Gastroesophageal sphincter (tissue), 4 donors: Measurements from ENCODE around the genes CABP1, ACADS, HNF1A, OASL and P2RX4.

DNA sequence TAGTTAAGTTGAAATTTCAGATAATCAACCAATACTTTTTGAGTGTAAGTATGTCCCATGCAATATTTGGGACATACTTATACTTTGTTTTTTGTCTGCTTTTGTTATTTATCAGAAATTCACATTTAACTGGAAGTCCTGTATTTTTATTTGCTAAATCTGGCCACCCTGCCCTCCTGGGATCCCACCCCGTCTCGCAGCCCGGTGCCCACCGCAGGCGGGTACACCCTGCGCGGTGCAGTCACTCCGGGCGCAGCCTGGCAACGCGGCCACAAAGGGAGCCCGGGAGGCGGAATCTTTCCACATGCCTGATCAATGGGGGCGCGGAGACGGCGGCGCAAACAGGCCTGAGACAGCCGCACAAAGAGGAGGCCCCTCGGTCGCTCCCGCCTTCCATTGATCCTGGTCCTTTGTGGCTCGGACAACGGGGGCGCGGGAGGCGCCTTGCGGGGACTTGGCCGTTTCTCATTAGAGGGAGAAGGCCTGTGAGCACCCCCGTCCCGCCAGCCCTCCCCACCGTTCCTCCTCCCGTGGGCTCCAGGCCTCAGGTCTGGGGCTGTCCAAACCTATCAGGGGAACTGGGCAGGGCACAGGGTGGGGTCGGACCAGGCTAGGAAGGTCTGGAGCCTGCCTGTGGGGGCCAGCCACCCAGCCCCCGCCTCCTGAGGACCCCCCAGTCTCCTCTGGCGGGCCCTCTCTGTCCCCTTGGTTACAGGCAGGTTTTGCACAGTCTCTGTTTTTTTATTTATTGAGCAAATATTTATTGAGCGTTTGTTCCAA lies 28.8 kb upstream of the MSI1 start:
- PRO-cap, result no peak
- RAMPAGE, long total RNA, 4 experiments, result no peak in any of the 4 experiments

DNA sequence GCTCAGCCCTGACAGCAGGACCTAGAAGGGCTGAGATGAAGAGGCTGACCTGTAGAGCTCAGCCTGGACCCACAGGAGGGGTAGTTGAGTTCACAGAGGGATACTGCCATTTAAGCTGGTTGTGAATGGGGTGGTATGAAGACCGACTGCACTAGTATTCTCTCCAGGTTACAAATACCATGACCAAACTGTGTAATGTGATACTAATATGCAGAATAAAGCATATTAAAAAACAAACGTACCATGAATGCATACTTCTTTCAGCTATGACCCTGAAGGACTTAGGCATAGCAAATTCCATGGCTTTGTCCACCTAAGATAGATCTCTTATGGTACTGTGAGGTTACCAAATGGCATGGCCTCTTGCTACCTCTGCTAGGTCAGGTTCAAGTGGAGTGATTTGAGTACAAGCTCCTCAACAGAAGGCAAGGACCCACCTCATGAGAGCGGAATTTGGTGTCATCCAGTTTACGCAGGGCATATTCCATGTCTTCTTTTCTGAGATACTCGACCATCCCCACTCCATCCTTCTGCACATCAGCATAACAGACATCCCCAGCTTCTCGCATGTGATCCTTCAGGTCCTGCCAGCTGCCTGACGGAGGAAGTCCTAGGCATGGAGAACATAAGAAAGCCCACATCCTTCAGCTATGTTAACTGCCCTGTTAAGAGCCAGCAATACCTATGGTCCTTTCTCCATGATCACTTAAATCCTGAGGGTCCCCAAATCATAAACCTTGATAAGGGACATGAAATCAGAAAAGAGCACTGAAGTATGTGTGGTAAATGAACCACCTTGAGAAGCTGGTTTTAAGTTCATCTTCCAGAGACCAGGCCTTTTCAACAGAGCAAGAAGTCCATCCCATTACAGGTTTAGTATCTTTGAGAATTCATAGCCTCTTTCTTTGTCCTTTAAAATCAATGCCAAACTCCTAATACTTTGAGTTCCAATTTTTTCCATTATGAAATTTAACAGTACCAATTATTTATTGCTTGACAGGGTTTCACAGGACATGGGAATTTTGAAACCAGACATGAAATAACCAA lies 5.7 kb downstream of the SRSF9 start:
- PRO-cap, result no peak
- RAMPAGE, long total RNA, 4 experiments, result no peak in any of the 4 experiments

DNA sequence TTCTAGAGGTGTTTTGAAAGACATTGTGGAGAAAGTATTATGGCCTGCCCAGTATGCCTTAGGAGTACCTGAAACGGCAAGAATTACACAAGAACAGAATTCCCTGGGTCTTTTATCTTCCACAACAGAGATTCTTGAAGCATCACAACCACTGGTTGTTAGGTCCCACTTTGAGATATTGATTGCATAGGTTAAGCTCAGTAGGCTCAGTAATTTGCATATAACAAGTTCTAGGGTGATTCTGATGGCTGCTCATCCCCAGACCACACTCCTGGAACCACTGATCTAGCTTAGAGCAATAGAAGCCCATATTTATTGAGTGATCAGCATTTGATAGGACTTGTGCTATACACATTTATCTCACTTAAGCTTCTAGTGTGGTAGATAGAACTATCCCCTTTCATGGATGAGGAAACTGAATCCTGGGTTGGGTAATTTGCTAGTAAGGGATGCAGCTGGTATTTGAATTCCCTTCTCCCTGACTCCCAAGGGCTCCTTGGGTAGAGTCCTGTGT lies 19.9 kb downstream of the POP5 start:
- PRO-cap, result no peak
- RAMPAGE, long total RNA, 4 experiments, result no peak in any of the 4 experiments

DNA sequence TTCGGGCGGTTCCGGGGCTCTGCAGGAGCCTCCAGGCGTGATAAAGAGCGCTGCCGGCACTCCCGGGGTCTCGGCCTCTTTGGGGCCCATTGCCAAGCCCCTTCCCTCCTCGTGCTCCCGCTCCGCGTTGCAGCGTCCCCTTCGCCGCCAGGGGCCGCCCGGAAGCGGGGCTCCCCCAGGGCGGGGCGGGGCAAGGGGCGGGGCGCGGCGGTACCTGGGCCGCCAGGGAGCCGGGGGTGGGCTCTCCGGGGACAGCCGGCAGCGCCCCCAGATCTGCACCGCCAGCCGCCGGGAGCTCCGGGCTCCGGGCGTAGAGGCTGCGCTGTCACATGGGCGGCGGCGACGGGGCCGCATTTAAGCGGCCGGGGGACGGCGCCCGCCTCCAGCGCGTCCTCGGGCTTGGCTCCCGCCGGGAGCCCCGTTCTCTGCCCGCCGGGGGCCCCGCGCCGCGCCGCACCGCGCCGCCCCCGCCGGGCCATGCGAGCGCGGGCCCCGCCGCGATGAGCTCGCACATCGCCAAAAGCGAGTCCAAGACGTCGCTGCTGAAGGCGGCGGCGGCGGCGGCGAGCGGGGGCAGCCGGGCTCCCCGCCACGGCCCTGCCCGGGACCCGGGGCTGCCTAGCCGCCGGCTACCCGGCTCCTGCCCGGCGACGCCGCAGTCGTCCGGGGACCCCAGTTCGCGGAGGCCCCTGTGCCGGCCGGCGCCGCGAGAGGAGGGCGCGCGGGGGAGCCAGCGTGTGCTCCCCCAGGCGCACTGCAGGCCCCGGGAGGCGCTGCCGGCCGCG lies at the start of gene CABP1:
CABP1 (plus strand) TSS at position 270 of the 785 bp plus-strand sequence.
- PRO-cap, result no peak
- RAMPAGE, long total RNA, 4 experiments, result no peak in any of the 4 experiments

DNA sequence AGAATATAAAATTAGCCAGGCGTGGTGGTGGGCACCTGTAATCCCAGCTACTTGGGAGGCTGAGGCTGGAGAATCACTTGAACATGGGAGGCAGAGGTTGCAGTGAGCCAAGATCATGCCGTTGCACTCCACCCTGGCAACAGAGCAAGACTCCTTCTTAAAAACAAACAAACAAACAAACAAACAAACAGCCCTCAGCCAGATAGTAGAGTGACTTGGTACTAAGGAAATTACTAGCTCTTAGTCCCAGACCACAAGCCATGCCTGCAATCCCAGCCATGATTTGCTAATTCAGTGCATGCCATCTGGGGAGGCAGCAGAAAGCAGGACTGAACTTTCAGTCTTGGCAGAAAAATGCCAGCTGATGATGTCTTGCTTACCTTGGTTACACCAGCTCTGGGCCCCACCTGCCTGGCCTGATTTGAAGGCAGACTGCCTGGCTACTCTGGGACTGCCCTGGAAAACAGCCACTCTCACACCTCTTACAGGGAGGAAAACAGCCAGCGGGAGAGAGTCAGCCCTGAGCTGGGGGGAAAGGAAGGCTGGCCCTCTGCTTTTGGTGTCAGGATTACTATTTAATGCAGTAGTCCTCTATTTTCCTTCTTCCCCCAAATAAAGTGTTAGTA lies 4.7 kb upstream of the UNC119B start:
- PRO-cap, result no peak
- RAMPAGE, long total RNA, 4 experiments, result no peak in any of the 4 experiments

DNA sequence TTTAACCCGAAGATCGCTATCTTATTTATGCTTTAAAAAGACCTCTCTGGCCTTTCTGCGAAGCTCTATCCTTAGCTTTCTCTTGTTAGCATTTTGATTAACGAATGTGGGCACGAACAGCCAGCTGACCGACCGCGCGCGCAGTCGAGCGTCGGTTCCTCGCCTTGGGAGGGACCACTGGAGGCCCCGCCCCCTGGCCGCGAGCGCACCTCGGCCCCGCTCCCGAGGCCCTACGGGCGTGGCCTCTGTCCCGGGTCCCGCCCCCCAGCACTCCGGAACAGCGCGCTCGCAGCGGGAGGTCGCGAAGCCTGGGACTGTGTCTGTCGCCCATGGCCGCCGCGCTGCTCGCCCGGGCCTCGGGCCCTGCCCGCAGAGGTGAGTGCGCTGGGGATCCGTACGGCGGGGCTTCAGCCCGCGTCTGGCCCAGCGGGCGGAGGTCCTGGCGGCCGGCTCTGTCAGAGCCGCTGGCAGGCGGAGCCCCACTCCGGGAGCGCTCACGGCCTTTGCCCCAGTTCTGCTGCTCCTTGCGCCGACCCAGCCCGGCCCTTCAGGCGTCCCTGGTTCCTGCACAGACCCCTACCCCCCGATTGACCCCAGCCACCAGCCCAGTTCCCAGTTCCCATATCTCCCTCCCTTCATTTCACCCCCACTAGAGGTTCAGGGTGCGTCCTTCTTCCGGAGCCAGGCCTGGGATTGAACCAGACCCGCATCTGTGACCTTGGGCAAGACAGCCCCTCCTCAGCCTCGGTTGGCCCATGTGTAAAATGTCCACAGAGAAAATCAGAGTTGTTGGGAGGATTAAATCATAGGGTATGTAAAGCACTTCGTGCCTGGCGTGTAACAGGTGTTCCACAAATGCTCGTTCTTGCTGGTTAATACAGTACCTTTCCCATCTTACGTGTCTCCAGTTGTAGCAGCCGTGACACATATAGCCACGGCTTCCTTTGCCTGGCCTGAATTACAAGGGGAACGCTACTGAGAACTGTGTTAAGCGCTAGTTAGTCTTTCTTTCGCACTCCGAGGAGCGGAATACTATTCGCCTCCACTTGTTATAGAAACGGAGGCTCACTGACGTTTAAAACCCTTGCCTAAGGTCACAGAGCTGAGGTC lies at the start of gene ACADS:
ACADS (plus strand) TSS at position 270 of the 1,110 bp plus-strand sequence.
- PRO-cap, result bidirectional peak, plus-strand start at position 275 of the sequence, minus-strand start at position 118 of the sequence; bidirectional peak, plus-strand start at position 511 of the sequence, minus-strand start at position 414 of the sequence
- RAMPAGE, long total RNA, 4 experiments, result start-site peak on the plus strand in 3 of 4 experiments, centred at positions 277 to 290 of the sequence, 55 to 147 reads per replicate

- PRO-cap, result no peak
- RAMPAGE, long total RNA, 4 experiments, result no peak in any of the 4 experiments
Observed at GRCh38 chr12:120759750-120760722, 34.4 kb downstream of the ACADS start.

DNA sequence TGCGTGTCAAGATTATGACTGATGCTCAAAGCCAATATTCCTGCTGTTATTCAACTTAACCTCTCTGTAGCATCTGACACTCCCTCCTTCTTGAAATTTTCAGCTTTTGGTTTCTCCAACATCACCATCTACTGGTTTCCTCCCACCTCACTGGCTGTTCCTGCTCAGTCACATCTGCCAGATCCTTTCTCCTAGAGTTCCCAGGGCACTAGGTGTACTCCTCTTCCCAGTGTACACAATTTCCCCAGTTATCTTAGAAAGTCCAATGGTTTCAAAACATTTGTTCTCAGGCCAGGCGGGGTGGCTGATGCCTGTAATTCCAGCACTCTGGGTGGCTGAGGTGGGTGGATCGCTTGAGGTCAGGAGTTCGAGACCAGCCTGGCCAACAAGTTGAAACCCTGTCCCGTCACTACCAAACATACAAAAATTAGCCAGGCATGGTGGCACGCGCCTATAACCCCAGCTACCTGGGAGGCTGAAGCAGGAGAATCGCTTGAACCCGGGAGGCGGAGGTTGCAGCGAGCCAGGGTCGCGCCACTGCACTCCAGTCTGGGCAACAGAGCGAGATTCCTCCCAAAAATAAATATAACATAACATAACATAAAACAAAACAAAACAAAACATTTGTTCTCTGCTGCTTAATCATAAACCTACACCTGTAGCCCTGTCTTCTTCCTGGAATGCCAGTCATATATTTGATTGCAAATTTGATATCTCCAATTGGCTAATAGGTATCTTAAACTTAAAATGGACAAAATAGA lies 60.6 kb downstream of the SPPL3 start:
- PRO-cap, result no peak
- RAMPAGE, long total RNA, 4 experiments, result start-site peak on the minus strand in 1 of 4 experiments, centred at position 225 of the sequence, 7 reads per replicate

DNA sequence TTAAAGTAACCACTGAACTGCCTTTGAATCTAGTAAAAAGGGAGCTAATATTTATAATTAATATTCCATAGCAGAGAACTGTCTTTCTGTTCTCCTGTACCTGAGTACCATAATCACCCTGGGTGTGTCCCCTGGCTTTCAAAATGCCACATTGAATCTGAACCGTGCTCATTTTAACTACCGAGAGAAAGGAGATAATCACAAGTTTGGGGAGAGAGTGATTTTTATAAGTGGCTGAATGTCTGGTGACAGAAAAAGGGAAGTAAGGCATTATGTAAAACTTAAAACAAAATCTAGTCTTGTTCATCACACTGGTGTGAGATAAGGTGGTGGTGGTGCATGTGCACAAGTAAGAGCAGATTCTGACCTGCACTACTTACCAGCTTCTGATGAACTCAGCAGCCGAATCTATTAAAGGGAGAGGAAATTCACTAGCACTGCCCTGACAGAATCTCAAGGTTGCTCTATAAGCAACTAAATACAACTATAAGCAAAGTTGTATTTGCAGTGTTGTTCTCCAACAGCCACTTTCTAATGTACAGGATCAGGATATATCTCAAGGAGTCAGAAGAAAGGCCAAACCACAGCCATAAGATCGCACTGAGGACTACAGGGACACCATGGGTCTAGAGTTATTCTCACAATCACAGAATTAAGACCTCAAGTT lies 56.3 kb downstream of the SPPL3 start:
- PRO-cap, result no peak
- RAMPAGE, long total RNA, 4 experiments, result no peak in any of the 4 experiments

GRCh38 chr12:120929181-120929734 lies 25.1 kb upstream of the SPPL3 start:
- PRO-cap, result no peak
- RAMPAGE, long total RNA, 4 experiments, result no peak in any of the 4 experiments

DNA sequence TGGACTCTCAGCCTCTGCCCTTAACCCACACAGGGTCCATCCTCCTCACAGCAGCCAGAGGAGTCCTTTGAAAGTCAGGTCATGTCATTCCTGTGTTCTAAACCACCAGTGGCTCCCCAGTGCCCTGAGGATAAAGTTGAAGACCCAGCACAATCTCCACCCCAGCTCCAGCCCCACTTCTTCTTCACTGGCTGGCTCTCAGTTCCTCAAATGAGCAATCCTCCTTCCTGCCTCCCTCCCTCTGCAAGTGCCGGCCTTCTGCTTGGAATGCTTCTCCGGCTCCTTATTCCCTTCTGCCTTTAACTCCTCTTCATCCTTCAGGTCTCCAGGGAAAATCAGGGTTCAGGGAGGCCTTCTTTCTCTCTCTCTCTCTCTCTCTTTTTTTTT lies 32.0 kb upstream of the SPPL3 start:
- PRO-cap, result no peak
- RAMPAGE, long total RNA, 4 experiments, result no peak in any of the 4 experiments

GRCh38 chr12:120971667-120972386 lies 6.5 kb upstream of the HNF1A start:
- PRO-cap, result no peak
- RAMPAGE, long total RNA, 4 experiments, result no peak in any of the 4 experiments

- PRO-cap, result no peak
- RAMPAGE, long total RNA, 4 experiments, result no peak in any of the 4 experiments
Observed at GRCh38 chr12:120978284-120979351, at the start of gene HNF1A. Gene HNF1A (plus strand): TSS chr12:120978543.

DNA sequence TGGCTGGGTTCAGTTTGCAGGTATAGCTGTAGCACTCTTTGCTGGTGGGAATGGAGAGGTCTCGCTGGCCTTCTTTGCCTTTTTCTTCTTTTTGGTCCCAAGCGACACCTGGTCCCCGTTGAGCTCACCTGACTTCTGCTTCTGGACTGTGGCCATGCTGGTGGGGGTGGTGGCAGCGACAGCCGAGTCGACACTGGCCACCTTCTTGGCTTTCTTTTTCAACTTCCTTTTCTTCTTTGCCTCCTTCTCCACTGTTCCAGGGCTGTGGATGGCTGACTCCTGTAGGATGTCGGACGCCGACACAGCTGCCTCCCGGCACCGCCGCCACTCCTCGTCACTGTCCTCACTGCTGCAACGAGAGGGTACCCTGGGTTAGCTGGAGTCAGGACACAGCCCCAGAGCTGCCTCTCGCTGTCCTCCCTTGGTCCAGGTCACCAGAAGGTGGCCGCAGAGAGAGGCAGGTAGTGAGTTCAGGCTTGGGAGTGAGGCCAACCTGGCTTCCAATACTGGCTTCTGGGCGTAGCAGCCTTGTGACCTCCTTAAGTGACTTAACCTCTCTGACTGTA lies 12.1 kb downstream of the C12orf43 start:
- PRO-cap, result no peak
- RAMPAGE, long total RNA, 4 experiments, result no peak in any of the 4 experiments

GRCh38 chr12:121033362-121033773 lies 5.7 kb downstream of the OASL start:
- PRO-cap, result no peak
- RAMPAGE, long total RNA, 4 experiments, result no peak in any of the 4 experiments

DNA sequence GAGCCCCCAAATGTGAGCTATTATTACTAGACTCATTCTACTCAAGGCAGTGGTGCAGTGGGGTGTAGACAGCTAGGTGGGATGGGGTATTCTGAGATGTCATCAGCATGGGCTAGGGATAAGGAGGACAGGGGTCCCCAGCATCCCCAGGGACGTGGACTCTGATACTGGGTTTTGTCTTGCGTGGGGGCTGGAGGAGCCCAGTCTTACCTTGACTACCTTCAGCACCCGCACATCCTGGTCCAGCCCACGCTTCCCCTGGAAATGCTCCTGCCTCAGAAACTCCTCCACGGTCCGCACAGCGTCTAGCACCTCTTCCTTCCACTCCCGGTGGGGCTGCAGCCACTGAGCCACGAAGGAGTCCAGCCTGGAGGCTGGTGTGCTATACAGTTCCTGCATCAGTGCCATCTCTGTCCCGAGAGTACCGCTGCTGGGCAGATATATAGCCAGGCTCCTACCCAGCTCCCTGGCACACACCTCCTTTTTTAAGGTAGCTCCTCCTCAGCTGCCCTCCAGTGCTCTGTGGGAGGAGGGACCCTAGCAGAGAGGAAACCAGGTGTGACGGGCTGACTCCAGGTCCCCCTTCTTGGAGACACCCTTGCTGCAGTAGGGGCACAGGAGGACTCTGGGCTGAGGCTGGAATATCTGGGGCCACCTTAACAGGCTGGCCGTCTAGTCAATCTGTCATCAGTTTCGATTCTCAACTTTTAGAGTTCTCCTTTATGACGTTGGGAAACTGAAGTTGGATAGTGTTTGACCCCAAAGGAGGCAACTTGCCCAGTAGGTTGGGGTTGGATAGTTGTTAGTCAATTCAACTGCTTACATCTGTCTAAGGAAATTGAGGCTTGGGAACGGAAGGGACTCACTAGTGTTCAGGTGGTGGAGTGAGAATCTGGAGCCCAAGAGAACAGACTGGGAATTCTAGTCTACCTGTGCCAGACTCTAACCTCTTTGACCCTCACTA lies at the start of gene OASL:
OASL (minus strand) TSS at position 683 of the 964 bp plus-strand sequence.
- PRO-cap, result unidirectional peak, minus-strand start at position 417 of the sequence
- RAMPAGE, long total RNA, 4 experiments, result no peak in any of the 4 experiments

DNA sequence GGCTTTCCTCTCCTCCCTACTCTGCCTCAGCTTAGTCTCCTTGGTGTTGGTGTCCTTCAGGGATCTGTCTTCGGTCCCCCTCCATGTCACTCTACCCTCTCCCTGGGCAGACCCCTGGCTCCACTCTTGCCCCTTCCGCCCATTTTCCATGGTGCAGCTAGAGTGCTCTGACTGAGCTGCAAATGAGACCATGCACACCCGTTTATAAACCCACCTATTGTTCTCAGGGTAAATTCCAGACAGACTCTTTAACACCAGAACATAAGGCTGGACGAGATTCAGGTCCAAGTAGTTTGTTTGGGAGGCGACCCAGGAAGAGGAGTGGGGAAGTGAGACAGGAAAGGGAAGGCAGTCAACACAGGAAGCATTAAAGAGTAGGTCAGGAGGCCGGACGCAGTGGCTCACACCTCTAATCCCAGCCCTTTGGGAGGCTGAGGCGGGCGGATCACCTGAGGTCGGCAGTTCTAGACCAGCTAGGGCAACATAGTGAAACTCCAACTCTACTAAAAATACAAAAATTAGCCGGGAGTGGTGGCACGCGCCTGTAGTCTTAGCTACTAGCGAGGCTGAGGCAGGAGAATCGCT lies 4.5 kb upstream of the P2RX7 start:
- PRO-cap, result no peak
- RAMPAGE, long total RNA, 4 experiments, result no peak in any of the 4 experiments

DNA sequence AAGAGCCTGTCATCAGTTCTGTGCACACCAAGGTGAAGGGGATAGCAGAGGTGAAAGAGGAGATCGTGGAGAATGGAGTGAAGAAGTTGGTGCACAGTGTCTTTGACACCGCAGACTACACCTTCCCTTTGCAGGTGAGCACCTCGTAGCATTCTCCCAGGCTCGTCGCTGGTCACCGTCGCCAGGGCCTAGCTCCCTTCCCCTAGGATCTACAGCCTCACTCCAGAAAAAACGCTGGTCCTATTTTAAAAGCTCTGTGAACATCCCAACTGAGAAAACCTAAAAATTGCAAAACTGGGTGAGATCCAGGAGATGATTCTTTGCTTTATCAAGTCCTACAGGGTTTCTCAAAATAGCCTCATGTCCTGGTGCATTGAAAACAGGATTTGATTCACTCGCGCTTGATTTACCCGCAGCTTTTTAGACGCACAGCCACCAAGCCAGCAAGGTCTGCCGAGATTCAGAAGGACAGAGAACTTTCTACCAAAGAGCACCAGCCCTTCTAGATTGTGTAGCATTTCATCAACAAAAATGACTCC lies 22.2 kb downstream of the P2RX7 start:
- PRO-cap, result no peak
- RAMPAGE, long total RNA, 4 experiments, result no peak in any of the 4 experiments

DNA sequence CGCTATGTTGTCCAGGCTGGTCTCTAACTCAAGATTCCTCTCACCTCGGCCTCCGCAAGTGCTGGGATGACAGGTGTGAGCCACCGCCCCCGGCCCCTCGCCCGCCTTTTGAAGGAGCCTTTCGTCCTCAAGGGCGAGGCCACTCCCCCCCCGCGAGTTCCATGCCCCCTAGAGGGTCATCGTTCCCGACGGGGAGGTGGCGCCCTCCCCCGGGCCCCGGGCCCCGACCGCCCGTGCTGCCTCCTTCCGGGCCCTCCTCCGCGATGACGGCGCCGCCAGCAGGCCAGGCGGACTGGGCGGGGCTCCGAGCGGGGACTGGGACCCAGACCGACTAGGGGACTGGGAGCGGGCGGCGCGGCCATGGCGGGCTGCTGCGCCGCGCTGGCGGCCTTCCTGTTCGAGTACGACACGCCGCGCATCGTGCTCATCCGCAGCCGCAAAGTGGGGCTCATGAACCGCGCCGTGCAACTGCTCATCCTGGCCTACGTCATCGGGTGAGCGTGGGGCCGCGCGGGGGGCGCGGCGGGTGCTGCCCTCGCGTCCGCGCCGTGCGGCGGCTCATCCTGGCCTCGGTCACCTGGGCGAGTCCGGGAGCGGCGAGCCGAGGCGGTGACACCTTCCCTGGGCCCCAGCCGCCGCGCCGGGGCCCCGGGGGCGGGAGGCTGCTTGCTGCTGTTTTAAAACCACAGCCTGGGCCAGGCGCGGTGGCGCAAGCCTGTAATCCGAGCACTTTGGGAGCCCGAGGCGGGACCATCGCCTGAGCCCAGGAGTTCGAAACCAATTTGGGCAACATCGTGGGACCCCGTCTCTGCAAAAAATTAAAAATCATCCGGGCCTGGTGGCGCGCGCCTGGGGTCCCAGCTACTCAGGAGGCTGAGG lies at the start of gene P2RX4:
P2RX4 (plus strand) TSS at position 325 of the 879 bp plus-strand sequence.
- PRO-cap, result bidirectional peak, plus-strand start at position 325 of the sequence, minus-strand start at position 238 of the sequence
- RAMPAGE, long total RNA, 4 experiments, result start-site peak on the plus strand in 2 of 4 experiments, centred at positions 336 to 345 of the sequence, 82 to 122 reads per replicate

DNA sequence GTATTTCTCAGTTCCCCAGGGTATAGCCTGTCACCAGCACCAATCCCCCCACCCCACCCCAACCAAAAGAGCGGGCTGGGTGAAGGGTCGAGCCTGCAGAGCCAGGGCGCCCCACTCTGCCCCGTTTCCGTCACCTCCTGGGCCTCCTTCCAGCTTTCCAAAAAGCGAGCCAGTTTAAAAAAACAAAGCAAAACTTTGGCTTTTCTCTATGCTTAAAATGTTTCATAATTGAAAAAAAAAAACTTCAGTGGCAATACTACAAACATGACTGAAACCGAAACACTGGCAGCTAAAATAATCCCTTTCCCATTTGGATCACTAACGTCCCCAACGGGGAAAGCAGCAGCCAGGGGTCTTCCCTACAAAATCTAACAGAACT lies 7.5 kb downstream of the CAMKK2 start:
- PRO-cap, result no peak
- RAMPAGE, long total RNA, 4 experiments, result no peak in any of the 4 experiments